Right lobe of liver (tissue), 4 donors: ENCODE measurements around the genes OR10T2, OR6K2, CRP, IGSF9, PIGM and PEA15.

GRCh38 chr1:158399216-158399785 lies at the start of gene OR10T2:
Gene OR10T2 (minus strand): TSS chr1:158399466.
- PRO-cap, 4 experiments, result no peak in any of the 4 experiments
- RAMPAGE, long total RNA, 2 experiments, result no peak in any of the 2 experiments

DNA sequence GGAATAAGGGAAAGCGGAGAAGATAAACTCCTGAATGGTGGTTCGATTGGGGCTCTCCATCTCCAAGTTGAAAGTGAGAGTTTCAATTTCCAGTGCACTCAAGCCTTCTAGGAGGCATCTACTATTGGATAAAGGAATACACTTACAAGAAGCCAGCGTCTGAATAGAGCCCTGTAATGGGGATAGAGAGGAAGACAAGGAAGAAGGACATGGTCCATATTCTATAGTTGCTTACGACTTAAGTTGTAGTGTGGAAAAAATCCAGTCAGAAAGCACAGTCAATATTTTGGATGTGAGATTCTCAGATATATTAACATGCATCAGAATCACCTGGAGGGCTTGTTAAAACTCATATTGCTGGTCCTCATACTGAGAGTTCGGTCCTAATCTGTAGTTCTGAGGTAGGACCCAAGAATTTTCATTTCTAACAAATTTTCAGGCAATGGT lies at the start of gene OR6K2:
Gene OR6K2, minus strand, starts transcription at position 60 of the 447 bp plus-strand sequence.
- PRO-cap, 4 experiments, result no peak in any of the 4 experiments
- RAMPAGE, long total RNA, 2 experiments, result no peak in any of the 2 experiments

GRCh38 chr1:158833370-158833670 lies 2.2 kb downstream of the MNDA start:
- PRO-cap, 4 experiments, result peak in 1 of 4 experiments; most common plus-strand start chr1:158833483 (in 1)
- RAMPAGE, long total RNA, 2 experiments, result no peak in any of the 2 experiments

DNA sequence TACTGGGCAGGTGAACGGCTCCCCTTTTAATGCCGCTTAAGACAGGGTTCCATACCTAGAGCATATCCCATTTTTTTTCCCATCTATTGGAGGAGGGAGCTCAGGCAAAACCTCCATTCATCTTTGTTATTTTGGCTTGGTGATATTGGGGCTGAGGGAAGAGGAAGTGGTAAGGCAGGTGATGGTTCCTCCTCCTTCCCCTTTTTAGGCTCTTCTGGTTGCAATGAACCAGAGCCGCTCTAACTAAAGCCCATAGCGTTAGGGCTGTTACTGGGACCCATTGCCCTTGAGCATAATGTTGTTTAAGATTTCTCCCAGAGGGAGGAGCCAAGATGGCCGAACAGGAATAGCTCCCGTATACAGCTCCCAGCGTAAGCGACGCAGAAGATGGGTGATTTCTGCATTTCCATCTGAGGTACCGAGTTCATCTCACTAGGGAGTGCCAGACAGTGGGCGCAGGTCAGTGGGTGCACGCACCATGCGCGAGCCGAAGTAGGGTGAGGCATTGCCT lies 21.1 kb downstream of the PYHIN1 start:
- PRO-cap, 4 experiments, result no peak in any of the 4 experiments
- RAMPAGE, long total RNA, 2 experiments, result no peak in any of the 2 experiments

GRCh38 chr1:159012336-159012886 lies 2.7 kb downstream of the IFI16 start:
- PRO-cap, 4 experiments, result peak in 4 of 4 experiments; most common plus-strand start chr1:159012746 (in 1); most common minus-strand start chr1:159012676 (in 4)
- RAMPAGE, long total RNA, 2 experiments, result no peak in any of the 2 experiments

- PRO-cap, 4 experiments, result peak in 4 of 4 experiments; most common plus-strand start chr1:159714946 (in 2); most common minus-strand start chr1:159714589 (in 4)
- RAMPAGE, long total RNA, 2 experiments, result no peak in any of the 2 experiments
These were observed at the start of gene CRP for GRCh38 chr1:159714368-159715211. Gene CRP (minus strand): TSS chr1:159714589.

DNA sequence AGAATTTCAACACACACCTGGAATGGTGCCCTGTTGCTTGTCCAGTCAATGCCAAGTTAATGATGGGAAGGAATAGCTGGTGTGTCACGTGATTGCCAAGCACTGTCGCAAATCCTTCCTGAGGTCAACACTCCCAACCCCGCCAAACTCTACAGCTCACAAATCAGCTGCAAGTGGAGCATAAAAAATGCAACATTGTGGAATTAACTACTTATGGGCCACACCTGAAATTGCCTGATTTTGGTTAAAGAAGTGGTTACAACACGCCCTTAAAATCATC lies 28.5 kb upstream of the DUSP23 start:
- PRO-cap, 4 experiments, result peak in 3 of 4 experiments; most common plus-strand start position 145 of the sequence (in 1)
- RAMPAGE, long total RNA, 2 experiments, result no peak in any of the 2 experiments

DNA sequence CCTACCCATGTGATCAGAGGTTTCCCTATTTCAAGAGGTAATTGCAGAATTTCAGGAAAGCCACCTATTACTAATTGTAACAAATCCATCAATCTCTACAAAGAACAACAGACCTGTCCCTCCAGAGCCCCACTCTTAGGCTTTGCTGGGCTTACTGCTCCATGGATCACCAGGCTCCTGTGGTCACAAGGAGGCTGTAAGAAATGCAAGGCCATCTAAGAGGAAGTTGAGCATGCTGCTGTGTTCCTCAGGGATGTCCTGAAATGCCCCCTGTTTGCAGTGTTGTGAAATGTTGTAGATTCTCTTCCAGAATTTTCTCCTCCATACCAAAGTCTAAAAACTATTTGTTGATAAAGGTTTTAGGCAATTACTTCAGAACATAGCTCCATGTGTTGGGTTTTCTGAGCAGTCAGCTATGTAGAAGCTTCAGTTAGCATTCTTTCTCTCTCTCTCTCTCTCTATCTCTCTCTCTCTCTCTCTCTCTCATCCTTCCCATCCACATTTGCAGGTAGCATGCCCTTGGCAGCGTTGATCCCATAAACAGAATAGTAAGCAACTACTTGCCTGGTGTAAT lies 24.3 kb upstream of the DUSP23 start:
- PRO-cap, 4 experiments, result peak in 4 of 4 experiments; most common plus-strand start position 100 of the sequence (in 2); most common minus-strand start position 260 of the sequence (in 2)
- RAMPAGE, long total RNA, 2 experiments, result no peak in any of the 2 experiments

GRCh38 chr1:159779004-159779445 lies 1.7 kb upstream of the DUSP23 start:
- PRO-cap, 4 experiments, result no peak in any of the 4 experiments
- RAMPAGE, long total RNA, 2 experiments, result no peak in any of the 2 experiments

- PRO-cap, 4 experiments, result peak in 4 of 4 experiments; most common minus-strand start chr1:159780732 (in 2)
- RAMPAGE, long total RNA, 2 experiments, result no peak in any of the 2 experiments
These were observed 407 bp upstream of the DUSP23 start for GRCh38 chr1:159780236-159780873.

DNA sequence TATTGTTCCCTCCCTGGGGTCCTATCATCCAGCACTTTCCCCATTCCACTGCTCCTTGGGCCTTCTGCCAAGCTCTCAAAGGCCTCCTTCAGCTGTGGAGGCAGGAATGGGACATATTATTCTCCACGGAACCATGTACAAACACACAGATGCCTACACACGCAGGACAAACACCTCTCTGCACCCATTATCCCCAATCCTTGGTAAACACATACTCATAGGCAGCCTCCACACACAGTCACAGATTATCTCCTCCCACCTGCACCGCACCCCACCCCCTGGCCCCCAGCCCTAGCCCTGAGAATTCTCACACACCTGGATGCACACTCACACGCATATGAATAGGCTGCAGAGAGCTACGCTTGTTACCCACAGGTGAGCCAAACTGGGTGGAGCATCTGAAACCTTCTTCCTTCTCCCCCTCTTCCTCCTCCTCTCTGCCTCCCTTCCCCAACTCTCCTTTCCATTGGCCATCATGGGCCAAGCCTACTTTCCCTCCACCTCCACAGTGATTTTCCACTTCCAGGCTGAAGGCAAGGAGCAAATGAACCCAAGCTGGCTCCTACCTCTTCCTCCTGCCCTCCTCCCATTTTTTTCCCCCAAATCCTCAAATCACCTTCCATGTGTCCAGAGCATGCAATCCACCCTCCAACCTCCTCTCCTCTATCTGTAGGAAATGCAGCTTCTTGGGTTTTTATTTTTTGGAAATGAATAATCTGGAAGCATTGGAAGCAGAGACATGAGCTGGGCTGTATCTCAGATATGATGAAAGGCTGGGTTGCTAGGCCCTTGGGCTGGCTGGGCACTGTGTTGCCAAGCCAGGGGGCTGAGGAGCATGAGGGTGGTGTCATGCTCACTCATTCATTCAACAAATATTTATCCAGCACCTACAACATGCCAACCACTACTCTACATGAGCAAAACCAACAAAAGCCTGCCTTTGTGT lies 11.4 kb downstream of the TAGLN2 start:
- PRO-cap, 4 experiments, result no peak in any of the 4 experiments
- RAMPAGE, long total RNA, 2 experiments, result no peak in any of the 2 experiments

DNA sequence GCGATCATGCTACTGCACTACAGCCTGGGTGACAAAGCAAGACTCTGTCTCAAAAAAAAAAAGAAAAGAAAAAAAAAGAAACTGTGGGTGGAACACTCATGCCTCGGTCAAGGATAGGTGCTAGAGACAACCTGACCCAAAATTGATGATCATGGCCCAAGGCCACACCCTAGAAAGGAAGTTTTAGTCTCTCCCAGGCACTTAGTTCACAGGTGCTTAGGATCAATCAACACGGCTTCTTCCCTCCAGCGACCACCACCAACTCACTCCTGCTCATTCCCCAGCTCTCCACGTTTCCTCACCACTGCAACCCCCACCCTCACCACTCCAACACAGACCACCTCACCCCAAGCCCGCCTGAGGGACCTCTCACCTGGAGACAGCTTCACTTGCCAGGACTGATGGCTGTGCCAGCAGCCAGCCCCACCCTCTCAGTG lies 7.9 kb downstream of the TAGLN2 start:
- PRO-cap, 4 experiments, result no peak in any of the 4 experiments
- RAMPAGE, long total RNA, 2 experiments, result no peak in any of the 2 experiments

GRCh38 chr1:159921875-159922819 lies 3.2 kb downstream of the TAGLN2 start:
- PRO-cap, 4 experiments, result no peak in any of the 4 experiments
- RAMPAGE, long total RNA, 2 experiments, result no peak in any of the 2 experiments

- PRO-cap, 4 experiments, result peak in 1 of 4 experiments; most common plus-strand start chr1:159923079 (in 1); most common minus-strand start chr1:159922942 (in 1)
- RAMPAGE, long total RNA, 2 experiments, result no peak in any of the 2 experiments
These were observed 2.5 kb downstream of the TAGLN2 start for GRCh38 chr1:159922820-159923115.

DNA sequence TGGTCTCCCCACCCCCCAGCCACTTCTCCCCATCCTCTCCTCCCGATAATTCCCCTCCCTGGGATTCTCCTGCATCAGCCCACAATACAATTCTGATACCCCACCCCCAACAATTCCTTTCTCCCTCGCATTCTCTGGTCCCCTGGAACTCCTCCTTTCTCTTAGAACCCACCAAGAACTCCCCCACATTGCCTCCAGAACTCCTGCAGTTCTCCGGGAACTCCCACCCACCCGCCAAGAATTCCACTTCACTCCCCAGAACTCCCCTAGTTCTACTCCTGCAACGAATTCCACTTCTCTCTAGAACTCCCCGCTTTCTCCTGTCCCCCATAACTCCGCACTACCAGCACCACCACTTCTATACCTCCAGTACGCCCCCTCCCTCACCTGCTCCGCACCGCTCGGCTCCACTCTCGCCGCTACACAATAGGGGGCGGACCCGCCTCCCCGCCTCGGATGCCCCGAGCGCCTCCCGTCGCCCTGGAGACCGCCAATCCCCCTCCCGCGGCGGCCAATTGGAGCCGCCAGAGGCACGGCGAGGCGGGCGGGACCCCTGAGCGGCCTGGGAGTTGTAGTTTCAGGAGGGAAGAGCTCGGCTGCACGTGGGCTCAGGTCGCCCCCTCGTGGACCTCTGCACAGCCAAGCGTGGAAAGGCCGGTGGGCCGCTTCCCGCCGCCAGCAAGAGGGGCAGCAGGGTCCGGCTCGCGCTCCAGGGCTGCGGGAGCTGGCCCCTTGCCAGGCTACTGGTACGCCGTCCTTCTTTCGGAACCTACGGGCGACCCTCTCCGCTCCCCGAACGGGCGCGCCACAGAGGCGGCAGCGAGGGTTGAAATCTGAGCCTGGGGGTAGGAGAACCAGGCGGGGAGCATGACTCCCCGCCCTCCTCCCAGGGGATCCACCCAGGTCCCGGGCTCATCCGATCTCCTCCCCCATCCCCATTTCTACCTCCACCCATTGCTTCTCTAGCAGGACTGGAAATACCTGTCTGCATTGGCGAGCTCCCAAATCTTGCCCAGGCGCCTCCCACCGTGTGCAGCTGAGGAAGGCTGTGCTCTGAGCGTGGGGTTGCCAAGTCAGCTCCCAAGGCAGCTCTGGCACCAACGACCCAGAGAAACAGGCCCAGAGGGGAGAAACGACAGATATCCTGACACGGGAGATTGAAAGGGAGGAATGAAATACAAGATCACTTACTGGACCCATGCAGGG lies at the start of gene IGSF9:
Gene IGSF9, minus strand, starts transcription at position 428 of the 1,206 bp plus-strand sequence.
- PRO-cap, 4 experiments, result peak in 3 of 4 experiments; most common plus-strand start position 636 of the sequence (in 2); most common minus-strand start position 425 of the sequence (in 3)
- RAMPAGE, long total RNA, 2 experiments, result start-site peak on the minus strand in 2 of 2 experiments, centred at positions 423 to 825 of the sequence, 32 to 64 reads per replicate

DNA sequence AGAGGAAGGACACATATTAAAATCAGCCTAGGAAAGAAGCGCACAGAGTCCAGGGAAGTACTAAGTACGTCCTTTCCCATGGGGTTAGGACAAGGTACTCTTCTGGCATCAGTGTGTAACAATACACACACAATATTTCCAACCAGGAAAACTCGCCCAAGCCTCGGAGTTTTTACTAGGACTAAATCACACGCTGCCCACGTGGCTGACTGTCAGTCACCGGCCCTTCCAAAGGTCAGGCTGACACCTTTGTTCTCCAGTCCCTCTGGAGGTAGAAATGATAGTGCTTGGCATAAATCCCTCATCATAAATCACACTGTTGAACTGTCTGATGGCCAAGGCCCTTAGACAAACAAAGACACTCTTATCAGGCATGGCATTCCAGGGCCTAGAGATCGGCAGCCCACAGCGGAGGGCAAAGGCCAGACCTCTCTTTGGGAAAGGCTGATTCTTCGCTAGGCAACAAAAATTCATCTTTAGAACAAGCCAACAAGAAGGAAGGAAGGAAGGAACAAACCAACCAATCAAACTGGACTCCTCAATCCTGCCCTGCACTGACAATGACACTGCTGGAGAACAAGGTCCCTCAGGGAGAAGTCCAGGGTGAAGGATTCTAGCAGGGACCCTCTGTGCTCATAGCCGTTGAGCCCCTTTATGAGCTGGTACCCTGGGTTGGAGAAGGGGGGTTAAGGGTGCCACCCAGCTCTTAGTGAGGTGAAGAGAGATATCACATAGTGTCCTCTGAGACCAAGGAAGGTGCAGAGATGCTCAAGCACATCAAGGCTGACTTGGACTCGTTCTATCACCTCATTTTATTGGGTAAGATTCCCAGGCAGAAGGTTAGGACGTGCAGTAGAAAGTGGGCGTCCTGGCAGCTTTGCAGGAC lies 17.1 kb upstream of the SLAMF9 start:
- PRO-cap, 4 experiments, result no peak in any of the 4 experiments
- RAMPAGE, long total RNA, 2 experiments, result no peak in any of the 2 experiments

GRCh38 chr1:160031698-160032518 lies at the start of gene PIGM:
Gene PIGM (minus strand): TSS chr1:160031990.
- PRO-cap, 4 experiments, result peak in 4 of 4 experiments; most common plus-strand start chr1:160032092 (in 2); most common minus-strand start chr1:160031851 (in 4)
- RAMPAGE, long total RNA, 2 experiments, result no peak in any of the 2 experiments

DNA sequence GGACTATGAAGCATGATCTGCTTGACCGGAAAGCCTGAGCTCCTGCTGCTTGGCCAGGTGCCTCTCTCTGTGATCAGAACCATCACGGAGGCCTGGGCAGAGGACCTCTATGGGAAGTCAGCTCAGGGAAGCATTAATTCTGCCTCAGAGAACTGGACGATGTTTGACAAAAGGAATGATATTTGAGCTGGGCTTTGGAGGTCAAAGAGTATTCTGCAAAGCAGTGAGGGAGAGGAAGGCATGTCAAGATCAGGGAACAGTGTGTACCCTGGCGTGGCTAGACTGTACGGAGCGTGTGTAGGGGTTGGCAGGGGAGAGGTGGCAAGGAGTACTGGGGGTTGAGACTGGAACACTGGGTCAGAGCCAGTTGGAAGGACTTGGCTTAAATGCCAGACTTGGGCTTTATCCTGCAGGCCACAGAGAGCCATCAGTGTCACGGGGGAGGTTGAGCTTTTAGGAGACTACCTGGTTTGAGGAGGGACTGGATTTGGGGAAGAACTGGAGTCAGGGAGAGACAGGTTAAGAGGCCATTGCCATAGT lies 16.4 kb downstream of the ATP1A2 start:
- PRO-cap, 4 experiments, result no peak in any of the 4 experiments
- RAMPAGE, long total RNA, 2 experiments, result no peak in any of the 2 experiments

GRCh38 chr1:160204936-160205632 lies at the start of gene PEA15:
Gene PEA15 (plus strand): TSS chr1:160205384.
- PRO-cap, 4 experiments, result peak in 4 of 4 experiments; most common plus-strand start chr1:160205384 (in 4); most common minus-strand start chr1:160205218 (in 2)
- RAMPAGE, long total RNA, 2 experiments, result start-site peak on the plus strand in 1 of 2 experiments, at chr1:160205392-160205453 at its widest, 197 reads per replicate

DNA sequence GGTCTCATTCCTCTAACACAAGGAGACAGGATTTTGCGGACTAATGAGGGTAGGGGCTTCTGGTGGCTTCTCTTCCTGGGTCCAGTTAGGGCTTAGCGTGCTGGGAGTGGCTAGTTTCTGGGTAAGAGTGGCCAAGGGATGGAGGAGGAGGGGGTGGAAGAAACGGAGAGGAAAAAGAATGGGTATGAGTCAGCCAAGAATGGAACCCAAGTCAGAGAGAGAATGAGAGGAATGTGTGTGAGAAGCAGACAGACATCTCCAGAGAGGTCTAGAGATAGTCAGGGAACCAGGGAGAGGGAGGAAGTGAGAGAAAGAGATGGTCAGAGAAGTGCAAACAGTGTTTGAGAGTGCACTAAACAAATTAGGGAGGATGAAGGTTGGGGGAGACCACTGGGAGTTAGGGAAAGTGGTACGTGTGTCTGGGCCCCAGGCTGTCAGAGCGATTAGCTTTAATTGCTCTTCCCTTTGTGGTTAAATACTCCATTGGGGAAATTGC lies 1.3 kb downstream of the PEA15 start:
- PRO-cap, 4 experiments, result no peak in any of the 4 experiments
- RAMPAGE, long total RNA, 2 experiments, result no peak in any of the 2 experiments